Prostate gland (tissue), 2 donors: ENCODE data around the genes RBM28 and CPA2.

DNA sequence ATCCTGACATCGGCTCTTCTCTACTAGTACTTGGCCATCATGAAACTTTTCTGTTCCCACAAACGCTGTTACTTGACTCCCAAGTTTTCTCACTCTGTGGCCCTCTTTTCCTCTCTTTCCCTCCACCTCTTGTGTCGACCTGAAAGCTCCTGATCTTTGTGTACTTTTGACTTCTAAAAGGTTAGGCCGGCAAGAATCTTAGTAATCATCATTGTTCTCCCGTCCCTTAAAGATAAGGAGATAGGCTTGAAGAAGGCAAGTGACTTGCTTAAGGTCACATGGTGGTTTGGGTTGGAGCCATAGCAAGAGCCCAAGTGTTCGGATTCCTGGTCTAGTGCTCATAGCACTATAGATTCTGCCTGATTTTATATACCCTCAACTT lies 823 bp downstream of the SND1 start:
- PRO-cap, result no peak
- RAMPAGE, long total RNA, 2 experiments, result no peak in any of the 2 experiments

- PRO-cap, result no peak
- RAMPAGE, long total RNA, 2 experiments, result no peak in any of the 2 experiments
Measured at GRCh38 chr7:127917662-127918456, 113.4 kb downstream of the LRRC4 start.

DNA sequence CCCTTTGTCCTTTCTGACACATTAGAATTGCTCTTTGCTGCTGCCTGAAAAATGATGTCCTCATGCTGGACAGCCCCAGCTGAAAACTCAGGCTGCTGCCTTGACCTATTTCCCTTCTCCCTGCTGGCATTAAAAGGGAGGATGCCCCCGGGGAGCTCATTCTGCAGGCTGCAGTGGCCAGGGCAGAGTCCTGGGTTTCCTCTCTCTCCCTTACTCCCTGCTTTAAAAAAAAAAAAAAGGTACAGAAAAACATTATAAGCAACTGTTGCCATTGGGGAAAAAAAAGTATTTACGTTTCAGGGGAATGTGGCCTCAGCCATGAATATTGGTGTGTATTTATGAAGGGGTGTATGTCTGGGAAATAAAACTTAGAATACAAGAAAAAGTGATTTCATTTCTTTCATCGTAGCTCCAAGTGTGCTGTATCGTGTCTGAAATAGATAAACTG lies 35.3 kb downstream of the LRRC4 start:
- PRO-cap, result no peak
- RAMPAGE, long total RNA, 2 experiments, result no peak in any of the 2 experiments

DNA sequence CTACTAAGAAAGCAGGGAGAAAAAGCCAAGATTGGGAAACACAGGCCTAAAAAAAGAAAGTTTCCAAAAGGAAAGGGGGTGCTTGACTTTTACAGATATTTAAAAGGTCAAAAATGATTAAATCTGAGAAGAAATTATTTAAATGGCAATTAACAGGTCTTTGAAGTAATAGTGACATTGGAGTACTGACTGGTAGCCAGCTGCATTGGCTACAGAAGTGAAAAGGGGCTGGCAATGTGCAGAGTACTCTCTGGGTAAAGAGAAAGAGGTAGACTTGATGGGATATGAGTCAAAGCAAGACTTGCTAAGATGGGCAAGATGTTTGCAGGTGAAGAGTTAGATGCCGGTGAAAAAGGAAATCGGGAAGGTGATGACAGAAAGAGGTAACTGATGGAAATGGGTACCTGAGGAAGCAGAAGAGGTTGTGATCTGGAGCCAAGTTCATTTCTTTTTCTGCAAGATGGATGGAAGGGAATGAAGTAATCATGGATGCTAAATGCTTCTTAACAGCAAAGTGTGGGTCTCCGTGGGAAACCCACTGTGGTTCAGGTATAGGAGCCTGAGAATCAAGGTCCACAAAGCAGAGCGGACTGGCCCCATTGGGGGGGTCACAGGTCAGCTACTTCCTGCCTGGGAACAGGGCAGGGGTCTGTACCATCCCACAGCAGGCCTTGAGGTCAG lies 33.7 kb upstream of the LRRC4 start:
- PRO-cap, result no peak
- RAMPAGE, long total RNA, 2 experiments, result no peak in any of the 2 experiments

- PRO-cap, result no peak
- RAMPAGE, long total RNA, 2 experiments, result no peak in any of the 2 experiments
Measured at GRCh38 chr7:128168538-128169270, 72.4 kb upstream of the LEP start.

DNA sequence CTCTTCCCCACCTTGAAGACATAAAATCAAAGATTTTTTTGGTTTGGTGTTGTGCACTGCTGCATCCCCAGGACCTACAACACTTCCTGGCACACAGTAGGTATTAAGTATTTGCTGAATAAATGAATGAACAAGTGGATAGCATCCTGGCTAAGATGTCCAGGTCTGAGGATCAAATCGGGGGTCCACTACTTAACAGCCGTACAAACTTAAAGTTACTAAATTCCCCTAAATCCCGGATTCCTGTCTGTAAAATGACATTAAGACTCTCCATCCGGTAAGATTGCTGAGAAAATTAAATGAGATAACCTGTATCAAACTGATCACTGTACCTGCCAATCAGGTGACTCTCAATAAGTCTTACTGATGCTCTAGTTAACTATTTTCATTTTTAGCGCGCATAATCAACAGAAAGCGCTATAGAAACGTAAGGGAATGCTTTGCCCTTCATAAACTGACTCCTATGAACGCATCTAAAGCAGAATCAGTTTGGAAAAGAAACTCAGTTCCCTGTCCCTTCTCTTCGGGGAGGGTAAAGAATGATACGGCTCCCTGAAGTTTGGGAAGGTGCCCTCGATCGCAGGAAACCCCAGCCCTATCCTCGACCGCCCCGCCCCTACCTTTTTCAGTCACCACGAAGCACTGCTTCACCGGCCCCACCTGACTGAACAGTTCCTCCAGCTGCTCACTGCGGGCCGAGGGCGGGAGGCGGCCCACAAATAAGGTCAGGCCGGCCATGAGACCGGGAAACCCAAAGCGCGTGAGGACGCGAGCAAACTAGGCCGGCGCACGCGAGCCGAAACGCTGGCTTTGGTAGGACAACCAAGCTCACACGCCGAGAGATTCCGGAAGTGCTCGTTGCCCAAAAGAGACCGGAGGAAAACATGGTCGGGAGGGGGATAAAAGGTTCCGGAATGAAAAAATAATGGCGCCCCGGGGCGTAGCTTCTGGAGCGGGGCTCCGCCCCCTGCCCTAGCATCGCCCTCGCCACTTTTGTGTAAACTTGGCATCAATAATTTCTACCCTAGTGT lies at the start of gene RBM28:
TSS of gene RBM28 (minus strand) at position 853 of the 1,031 bp plus-strand sequence.
- PRO-cap, result unidirectional peak, minus-strand start at position 842 of the sequence
- RAMPAGE, long total RNA, 2 experiments, result start-site peak on the minus strand in 2 of 2 experiments, centred at positions 803 to 809 of the sequence, 325 to 441 reads per replicate

DNA sequence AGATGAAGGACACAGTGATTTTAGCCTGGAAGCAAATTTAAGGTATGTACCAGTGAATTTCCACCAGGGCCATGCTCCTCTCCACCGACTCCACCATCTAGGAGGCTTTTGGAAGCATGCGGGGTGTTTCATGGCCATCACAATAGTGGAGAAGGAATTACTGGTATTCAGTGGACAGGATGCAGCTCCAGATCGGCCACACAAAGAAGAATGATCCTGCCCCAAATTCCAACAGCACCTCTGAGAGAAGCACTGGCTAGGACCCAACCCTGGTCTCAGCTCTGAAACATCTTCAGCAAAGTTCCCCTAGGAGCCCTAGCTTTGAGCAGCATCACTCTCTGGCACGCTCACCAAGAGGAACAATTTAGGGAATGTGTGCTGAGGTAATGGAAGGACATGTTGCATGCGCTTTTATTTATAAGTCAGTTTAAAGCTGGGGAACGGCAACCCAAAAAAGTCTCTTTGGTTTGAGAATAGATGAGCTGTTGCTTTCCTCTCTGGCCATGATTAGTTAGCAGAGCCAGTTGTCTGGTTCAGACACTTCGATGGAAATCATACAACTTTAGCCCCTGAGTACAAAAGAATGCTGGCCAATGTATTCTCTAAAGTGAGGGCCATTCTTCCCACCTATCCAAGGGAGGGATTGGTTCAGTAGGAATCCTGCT lies 5.6 kb upstream of the OPN1SW start:
- PRO-cap, result no peak
- RAMPAGE, long total RNA, 2 experiments, result no peak in any of the 2 experiments

DNA sequence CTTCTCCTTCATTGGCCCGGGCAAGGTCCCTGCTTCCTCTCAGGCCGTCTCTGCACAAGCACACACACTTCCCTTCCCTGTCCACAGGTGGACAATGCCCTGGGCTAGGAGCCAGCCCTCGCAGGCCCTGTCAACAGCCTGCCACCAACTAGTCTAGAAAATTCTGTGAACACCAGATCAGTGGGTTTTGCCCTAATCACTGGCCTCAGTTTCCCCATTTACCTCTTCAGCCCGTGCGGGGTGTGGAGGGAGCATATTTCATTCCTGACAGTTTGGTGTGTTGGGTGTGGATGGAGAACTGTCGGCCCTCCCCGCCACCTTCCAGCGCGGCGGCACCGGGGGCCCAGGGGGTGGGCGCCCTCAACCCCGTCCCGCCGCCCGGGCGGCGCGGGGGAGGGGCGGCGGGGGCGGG lies 349 bp upstream of the FLNC start:
- PRO-cap, result unidirectional peak, plus-strand start at position 34 of the sequence; bidirectional peak, plus-strand start outside the sequence, minus-strand start at position 387 of the sequence
- RAMPAGE, long total RNA, 2 experiments, result no peak in any of the 2 experiments

DNA sequence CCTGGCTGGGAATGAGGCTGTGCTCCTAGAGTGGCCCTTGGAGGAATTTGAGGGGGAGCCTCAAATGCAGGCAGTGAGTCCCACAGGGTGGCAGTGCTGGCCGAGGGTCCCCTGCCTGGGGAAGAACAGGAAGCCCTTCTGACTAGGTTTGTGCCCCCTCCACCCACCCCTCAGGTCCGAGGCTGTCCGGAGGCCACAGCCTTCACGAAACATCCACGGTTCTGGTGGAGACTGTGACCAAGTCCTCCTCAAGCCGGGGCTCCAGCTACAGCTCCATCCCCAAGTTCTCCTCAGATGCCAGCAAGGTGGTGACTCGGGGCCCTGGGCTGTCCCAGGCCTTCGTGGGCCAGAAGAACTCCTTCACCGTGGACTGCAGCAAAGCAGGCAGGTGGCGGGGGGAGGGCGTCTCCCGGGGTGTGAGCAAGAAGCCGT lies 4.8 kb upstream of the ATP6V1F start:
- PRO-cap, result no peak
- RAMPAGE, long total RNA, 2 experiments, result no peak in any of the 2 experiments

- PRO-cap, result no peak
- RAMPAGE, long total RNA, 2 experiments, result no peak in any of the 2 experiments
Measured at GRCh38 chr7:128859902-128861038, 2.4 kb upstream of the ATP6V1F start.

- PRO-cap, result no peak
- RAMPAGE, long total RNA, 2 experiments, result no peak in any of the 2 experiments
Measured at GRCh38 chr7:128911336-128912116, 1.0 kb upstream of the KCP start.

DNA sequence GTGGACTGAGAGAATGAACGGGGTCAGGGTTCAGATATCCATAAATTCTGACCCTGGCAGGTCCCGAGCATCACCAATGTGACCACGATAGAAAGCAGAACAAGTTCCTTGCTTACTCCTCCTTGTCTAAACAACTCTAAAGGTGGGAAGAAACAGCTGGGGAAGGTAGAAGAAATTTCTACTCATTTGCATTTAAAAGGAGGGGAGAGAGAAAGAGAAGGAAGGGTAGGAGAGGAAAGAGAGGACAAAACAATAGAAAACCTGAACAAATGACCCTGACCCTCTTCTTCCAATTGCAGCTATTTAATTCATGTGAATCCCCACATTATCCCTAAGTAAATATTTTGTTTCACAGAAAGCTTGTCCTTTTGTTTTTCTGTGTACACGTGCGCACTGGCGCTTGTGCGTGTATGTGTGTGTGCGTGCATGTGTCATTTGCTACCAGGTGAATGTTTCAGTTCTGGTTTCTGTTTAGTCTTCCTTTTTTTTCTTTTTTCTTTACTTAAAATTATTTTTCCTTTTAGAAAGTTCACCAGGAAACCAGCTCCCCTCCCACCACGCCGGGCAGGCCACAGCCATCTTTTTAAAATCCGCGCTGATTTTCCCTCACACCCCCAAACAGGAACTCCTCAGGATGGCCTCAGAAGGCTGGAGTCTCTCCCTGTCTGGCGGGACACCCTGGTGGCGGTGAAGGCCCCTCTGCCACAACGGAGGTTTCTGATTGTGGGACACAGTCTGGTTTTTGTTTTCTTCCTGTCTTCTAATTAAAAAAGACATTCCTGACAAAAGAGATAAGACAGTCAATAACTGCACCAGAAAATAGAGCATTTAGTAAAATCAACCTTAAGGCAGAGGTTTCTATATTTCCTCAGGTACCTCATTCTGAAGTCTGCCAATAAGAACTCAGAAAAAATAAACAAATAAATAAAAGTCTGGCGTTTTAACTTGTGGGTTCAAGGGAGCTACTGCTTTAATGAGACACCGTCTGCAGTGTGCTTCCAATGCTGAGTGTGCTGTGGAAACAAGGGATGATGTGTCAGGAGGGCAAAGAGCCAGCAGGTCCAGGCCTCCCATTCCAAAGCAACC lies 17.2 kb downstream of the IRF5 start:
- PRO-cap, result no peak
- RAMPAGE, long total RNA, 2 experiments, result no peak in any of the 2 experiments

DNA sequence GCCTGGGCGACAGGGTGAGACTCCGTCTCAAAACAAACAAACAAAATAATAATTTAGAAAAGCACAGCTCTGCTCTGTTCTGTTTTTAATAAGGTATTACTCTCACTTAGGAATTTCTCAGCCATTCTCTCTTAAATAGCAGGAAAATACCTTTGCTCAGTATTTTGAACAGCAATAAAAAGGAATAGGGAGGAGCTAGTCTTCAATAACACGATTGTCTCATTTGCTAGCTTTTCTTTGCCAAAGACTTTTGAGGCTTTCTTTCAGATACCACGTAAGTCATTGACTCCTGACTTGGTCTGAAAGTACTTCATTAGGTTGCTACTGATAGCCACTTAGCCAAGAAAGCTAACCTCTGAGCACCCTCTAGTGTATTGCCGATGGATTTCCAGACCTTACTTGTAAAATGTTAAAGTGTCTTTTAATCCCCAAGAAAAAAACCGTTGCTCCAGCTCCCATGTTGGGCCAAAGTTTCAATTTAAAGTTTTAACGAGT lies 63.5 kb upstream of the STRIP2 start:
- PRO-cap, result no peak
- RAMPAGE, long total RNA, 2 experiments, result no peak in any of the 2 experiments

DNA sequence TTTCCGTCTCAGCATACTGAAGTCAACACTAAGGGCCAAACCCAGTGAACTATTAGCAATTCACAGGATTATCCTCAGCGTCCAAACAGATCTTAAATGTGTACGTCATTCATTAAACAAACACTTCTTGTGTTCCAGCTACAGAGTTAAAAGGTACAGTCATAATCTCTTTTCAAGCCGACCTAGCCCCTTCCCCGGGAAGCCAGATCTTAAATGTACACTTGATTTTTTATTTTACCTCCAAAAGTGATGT lies 23.9 kb upstream of the STRIP2 start:
- PRO-cap, result no peak
- RAMPAGE, long total RNA, 2 experiments, result no peak in any of the 2 experiments

DNA sequence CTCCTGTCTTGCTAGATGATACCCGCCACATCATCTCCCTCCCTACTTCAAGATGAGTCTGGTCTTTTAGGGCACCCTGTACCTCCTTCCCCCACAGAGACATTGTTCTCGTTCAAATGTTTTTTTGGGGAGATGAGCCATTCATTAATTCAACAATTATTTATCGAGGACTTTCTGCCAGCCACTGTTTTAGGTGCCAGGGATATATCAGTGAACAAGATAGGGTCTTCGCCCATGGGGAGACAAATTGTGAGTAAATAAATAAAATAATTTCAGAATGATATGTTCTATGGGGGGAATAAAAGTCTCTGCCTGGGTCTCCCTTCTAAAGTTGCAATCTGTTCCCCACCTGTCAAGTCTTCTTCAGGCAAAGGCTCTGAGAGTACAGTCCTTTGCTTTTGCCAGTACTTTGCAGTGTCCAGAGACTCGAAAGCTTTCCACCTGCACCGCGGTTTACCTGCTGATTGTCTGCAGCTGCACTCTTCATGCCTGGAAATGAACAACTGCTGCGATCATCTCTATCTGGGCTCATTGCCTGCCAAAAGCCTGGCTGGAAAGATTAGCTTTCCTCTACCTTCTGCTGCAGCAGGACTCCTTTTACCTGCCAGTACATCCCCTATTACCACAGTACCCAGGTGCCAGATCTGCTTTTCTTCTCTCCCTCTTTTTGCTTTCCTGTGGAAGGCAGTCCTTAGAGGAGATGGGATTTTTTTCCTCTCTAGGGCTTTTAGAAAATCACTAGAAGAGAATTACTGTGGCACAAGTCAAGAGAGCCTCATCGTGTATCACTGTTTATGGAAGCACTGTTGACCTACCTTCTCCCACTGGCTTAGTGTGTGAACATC lies 2.0 kb downstream of the STRIP2 start:
- PRO-cap, result no peak
- RAMPAGE, long total RNA, 2 experiments, result no peak in any of the 2 experiments

- PRO-cap, result no peak
- RAMPAGE, long total RNA, 2 experiments, result no peak in any of the 2 experiments
Measured at GRCh38 chr7:129535901-129536719, 33.8 kb downstream of the SMKR1 start.

DNA sequence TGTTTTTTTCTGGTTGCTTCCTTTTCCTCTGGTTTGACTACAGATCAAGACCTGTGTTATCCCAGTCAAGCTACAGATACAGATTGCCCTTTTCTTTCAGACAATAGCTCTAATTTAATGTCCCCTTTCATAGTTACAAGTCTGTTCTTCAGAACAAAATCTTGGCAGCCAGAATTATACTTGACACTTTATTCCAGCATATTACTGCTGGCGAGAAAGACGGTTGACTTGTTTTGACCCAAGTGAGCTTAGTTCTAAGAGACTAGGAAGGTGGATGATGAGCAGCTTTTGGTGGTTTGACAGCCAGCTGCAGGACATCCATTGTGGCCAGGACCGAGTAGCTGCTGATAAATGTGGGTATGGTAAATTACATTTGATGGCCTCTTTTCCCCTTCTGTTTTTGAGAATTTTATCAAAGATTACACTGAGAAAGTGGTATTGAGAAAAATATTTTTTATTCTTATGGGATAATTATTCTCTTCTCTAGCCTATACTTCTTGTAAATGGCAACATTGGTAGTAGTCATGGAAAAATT lies 26.7 kb downstream of the NRF1 start:
- PRO-cap, result no peak
- RAMPAGE, long total RNA, 2 experiments, result no peak in any of the 2 experiments

DNA sequence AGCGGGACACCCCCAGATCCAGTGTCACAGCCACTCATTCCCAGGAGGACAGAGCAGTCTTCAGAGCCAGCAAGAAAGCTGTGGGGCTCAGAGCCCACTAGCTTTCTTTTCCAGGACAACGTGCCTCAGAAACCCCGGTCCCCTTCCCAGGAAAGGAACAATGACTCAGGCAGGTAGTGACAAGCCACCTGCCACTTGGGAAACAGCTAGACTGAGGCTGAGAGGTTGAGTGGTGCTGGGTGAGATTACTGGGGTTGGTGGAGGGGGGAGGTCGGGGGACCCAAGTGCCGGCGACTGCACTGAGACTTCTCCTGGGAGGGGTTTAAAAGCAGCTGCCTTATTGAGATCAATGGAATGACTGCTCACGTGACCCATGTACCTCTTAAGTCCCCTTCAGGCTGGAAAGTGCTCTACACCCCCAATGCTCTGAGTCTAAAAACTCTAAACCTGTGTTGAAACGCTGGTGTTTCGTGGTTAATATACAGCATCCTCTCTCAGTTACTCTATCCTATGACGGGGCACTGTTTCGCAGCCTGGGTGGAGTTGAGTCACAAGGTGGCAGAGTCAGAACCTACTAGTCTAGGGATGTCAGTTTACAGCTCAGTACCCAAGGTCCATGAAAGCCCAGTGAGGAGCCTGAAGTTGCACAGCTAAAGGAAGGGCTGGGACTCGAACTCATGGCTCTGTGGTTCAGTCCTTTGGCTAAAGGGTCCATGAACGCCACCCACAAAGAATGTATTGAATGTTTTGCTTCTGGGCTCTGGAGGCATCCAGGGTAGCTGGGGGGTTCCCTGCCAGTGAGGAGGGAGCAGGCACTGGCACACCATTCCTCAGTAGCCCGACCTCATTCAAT lies 123.4 kb downstream of the UBE2H start:
- PRO-cap, result no peak
- RAMPAGE, long total RNA, 2 experiments, result no peak in any of the 2 experiments

- PRO-cap, result no peak
- RAMPAGE, long total RNA, 2 experiments, result no peak in any of the 2 experiments
Measured at GRCh38 chr7:130059414-130060007, 8.3 kb upstream of the ZC3HC1 start.

DNA sequence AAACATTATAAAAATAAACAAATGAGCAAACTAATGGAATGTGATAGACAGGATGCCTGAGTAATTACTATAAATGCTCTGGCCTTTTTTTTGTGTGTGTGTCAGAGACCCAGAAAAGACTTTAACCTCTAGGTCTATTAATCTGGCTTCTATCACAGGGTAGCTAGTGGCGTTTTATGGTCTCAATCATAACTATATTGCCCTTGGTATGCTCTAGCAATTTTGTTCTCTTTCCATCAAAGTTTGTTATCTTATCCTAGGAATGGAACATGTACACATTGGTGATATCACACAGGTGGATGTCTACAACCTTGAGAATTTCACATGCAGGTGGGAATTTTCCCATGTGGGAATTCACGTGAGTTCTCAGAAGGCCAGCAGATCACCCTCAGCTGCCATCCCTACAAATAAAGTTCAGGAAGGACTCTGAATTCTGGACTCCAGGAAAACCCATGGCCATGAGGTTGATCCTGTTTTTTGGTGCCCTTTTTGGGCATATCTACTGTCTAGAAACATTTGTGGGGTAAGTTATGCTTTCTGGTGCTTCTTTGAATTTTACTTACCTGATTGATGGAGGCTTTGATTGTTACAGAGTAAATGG lies at the start of gene CPA2:
TSS of gene CPA2 (plus strand) at position 434 of the 601 bp plus-strand sequence.
- PRO-cap, result no peak
- RAMPAGE, long total RNA, 2 experiments, result no peak in any of the 2 experiments